ENCODE data around the gene DCN.

GRCh38 chr12:91182490-91183340, at the start of gene DCN:
TSS of gene DCN (minus strand) at chr12:91182817.
- RRBS, result no CpG with 5 or more reads among the region's 6 CpGs

GRCh38 chr12:91224290-91224880, 41.8 kb upstream of the DCN start:
- RRBS, result no CpG with 5 or more reads among the region's 3 CpGs

- RRBS, result no CpG with 5 or more reads among the region's 3 CpGs
These were observed 57.0 kb upstream of the DCN start for GRCh38 chr12:91239478-91240111.

- RRBS, result no CpG with 5 or more reads among the region's 3 CpGs
These were observed 67.7 kb upstream of the DCN start for GRCh38 chr12:91250154-91250816.

DNA sequence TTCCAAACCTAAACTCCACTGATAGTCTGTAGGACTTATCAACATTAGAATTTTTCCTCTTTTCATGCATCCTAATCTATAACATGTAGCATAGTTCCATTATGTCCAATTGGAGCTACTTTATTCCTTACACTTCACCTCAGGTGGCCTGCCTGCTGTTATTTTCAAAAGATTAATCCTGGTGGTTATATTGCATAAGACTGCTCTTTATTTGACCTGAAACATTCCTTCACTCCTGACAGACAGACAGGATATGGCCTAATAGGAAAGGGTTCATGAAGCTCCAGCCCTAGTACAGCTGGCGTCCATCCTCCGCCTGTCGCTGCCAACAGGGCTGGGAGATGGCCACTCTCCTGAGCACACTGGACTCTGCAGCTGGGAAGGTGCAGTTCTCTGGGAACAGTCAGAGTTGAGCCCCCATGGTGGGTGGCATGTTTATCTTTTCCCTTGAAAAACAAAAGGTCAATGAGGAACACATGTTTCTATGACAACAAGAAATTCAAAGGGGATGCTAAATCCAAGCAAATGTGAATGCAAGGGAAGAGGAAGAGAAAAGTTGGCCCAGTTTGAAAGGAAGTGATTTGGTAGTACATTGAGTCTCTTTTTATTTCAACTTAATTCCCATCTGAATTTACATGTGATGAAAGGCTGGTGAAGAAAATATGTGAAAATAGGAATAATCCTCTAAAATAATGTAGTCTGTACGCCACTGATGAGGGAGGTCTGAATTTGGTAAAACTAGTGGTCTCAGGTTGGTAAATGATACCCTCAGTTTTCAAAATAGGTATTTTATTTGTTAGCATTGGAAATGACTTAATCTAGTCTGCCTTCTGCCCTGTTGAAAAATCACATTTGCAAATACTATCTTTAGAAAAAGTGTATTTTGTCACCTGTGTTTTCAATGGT, 89.9 kb upstream of the DCN start:
- RRBS, result no CpG with 5 or more reads among the region's 4 CpGs

GRCh38 chr12:91327871-91328236, 145.2 kb upstream of the DCN start:
- RRBS, result no CpG with 5 or more reads among the region's 3 CpGs

GRCh38 chr12:91562419-91562914, 379.9 kb upstream of the DCN start:
- RRBS, result no CpG with 5 or more reads among the region's 1 CpG

- RRBS, result no CpG with 5 or more reads among the region's 6 CpGs
These were observed 65.0 kb downstream of the BTG1 start for GRCh38 chr12:92080513-92081110.

DNA sequence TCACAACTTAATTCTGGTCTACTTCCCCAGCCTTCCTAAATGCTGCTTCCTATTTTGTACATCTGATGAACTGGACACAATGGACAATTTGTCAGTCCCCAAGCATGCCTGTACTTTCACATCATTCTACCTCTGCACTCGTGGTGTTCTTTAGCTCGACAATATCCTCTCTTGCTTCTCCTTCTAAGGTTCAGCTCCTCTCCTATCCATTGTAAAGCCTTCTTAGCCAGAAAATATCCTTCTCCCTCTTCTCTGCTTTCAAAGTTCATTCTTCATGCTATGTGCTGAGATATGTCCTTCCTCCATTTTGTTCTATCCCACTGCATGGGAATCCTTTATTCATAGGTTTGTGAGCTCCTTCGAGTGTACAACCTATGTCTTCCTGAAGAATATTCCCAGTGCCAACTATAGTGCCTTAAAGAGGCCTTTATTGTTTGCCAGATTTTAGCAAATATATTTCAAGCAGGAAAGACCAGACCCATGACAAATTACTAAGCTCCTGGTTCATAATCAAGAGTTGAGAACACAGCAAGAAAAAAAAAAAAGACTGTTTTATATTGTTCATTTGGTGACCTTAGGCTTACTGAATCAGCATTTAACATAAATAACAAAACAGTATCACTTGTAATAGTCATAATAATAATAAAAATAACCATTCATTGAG, 33.5 kb downstream of the BTG1 start:
- RRBS, result no CpG with 5 or more reads among the region's 3 CpGs

DNA sequence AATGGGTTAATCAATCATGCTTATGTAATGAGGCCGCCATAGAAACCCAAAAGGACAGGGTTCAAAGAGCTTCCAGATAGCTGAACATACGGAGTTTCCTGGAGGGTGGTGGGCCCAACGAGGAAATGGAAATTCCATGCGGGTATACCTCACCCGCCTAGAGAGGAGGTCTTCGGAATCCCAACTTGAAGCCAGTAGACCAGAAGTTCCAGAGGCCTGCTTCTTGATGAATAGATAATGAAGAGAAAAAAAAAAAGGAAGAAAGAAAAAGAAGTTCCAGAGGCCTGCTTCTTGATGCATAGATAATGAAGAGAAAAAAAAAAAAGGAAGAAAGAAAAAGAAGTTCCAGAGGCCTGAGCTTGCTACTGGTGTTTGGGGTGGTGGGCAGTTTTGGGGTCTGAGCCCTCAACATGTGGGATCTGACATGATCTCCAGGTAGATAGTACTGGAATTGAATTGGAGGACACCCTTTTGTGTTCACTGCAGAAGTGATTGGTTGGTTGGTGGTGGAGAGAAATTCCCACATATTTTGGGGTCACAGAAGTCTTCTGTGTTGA, 11.3 kb upstream of the BTG1 start:
- RRBS, result no CpG with 5 or more reads among the region's 6 CpGs

- RRBS, result no CpG with 5 or more reads among the region's 2 CpGs
These were observed 214.7 kb upstream of the BTG1 start for GRCh38 chr12:92360288-92360893.

DNA sequence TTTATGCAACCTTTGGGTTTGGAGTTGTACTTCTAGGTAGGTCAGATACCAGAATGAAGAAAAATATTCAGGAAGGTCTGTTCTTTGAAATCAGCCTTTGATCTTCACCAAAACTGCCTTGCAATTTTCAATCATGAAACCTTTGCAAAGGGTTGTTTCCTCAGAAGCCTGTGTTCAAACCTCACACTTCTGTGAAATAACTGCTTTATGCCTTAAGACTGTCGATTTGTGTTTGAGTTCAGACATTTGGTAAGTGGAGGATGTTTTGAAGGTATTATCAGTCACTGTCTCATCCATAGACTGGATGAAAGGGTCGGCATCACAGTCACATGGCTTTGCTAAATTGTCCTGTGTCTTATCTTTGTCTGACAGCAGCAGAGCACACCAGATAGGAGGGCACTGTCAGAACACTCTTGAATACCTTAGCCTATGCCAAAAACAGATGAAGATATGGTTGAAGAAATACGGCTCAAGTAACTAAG, 233.3 kb upstream of the BTG1 start:
- RRBS, result no CpG with 5 or more reads among the region's 3 CpGs

- RRBS, result no CpG with 5 or more reads among the region's 1 CpG
These were observed 159.4 kb upstream of the PLEKHG7 start for GRCh38 chr12:92543363-92543775.

- RRBS, result no CpG with 5 or more reads among the region's 2 CpGs
These were observed 113.1 kb upstream of the PLEKHG7 start for GRCh38 chr12:92589686-92590083.

GRCh38 chr12:92777872-92778233, 75.1 kb downstream of the PLEKHG7 start:
- RRBS, result no CpG with 5 or more reads among the region's 5 CpGs

DNA sequence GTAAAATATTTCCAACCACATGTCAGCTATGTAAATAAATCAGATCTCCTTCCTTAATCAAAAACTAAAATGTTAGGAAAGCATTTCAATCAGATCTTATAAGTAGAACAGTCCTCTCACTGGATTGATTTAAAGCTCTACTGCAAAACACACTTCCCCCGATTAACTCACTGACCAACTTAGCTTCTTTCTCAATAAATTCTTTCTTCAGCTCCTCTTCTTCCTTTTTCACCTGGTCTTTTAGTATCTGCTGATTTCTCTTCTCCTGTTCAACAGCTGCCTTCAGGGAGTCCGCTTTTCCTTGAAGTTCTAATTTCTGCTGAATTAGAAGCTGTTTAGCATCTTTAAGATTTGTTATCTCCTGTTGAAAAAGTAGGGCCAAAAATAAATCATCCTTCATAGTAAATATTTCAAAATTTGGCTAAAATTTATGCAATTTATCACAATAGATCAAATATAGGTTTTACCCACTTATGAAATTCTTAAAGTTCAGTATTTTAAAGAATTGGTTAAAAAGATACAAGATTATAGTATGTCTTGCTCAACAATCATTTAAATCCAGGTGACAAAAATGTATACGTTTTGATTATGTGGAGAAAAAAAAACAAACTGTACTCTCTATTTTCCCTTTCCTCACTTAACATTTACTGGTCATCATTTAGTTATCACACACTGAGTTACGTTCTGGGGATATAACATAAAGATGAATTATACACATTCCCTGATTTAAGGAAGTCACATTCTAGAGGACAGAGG, 76.3 kb downstream of the PLEKHG7 start:
- RRBS, result no CpG with 5 or more reads among the region's 4 CpGs

GRCh38 chr12:92929402-92930132, 472 bp upstream of the EEA1 start:
- RRBS, result 1% methylated on average over 10 of the region's 43 CpGs

- RRBS, result no CpG with 5 or more reads among the region's 6 CpGs
These were observed 205.9 kb upstream of the EEA1 start for GRCh38 chr12:93134705-93135624.

DNA sequence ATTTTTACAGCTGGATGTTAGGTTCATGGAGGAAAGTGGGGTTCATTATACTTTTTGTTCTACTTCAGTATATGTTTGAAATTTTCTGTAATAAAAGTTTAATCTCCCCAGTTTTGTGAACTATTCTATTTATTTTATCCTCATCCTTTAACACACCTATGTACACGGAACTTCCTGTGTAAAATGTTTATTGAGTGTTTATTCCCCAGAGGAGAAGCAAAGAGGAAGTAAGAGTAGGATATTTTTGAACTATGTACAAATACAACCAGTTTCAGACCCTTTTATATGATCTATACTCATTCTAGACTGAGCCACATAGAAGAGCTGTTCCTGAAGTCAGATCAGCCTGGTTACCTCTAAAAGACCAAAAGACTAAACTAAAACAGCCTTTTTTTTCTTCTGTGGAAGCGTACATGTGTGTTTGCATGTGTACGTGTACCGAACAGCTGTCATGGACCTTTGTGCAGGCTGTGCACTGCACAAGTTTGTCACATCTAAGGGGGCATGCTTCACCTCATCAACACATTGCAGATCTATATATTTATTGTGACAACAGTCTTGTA, 210.9 kb upstream of the NUDT4 start:
- RRBS, result no CpG with 5 or more reads among the region's 4 CpGs

DNA sequence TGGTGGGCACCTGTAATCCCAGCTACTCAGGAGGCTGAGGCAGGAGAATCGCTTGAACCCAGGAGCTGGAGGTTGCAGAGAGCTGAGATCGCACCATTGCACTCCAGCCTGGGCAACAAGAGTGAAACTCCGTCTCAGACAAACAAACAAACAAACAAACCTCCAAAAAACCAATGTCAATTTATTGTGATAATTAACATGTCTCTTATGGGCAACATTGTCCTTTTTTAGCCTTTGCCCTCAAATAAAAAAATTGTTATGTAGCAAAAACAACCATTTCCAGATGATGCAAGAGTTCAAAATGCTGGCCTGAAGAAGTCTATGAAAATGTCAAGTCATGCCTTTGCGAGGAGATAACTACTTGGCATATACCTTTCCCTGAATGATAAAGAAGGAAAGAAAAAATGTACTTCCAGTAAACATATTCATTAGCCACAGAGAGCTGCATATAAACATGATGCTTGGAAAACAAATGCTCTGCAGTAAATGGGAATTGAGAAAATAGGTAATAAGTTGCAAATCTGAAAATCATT, 4.7 kb upstream of the NUDT4 start:
- RRBS, result no CpG with 5 or more reads among the region's 4 CpGs